ENCODE data around the genes STX16 and PRELID3B.

DNA sequence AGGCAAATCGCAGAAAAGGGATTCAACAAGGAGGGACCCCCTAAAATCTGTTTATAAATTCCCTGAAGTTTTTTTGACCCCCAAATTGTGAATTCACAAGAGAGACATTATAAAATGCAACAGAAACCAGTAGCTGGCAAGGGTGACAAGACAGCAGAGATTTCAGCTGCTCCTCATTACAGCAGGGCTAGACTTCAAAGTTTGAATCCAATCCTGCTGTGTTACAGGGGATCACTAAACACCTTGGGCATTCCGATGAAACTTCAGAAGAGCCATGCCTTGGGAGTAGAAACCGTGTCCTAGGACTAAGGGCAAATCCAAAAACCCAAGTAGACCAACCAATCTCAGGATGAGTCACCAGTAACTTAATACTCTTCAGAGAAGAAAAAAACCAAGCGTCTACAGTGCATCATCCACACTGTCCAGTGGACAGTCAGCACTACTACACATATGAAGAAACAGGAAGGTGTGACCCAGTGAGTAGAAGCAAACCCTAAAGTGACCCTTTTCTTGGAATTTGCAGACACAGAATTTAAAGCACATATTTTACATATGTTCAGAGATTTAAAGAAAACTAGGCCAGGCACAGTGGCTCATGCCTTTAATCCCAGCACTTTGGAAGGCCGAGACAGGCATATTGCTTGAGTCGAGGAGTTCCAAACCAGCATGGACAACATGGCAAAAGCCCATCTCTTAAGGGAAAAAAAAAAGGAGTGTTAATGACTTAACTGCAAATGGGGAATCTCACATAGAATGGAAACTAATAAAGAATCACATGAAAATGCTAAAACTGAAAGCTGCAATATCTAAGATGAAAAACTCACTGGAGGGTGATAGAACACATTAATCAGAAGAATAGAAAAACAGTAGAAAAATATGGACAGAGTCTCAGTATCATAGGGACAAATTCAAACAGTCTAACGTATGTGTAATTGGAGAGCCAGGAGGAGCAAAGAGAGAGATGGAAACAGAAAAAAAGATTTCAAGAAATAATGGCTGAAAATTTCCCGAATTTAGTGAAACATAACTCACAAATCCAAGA, 39.3 kb upstream of the VAPB start:
- PRO-cap, result no peak

DNA sequence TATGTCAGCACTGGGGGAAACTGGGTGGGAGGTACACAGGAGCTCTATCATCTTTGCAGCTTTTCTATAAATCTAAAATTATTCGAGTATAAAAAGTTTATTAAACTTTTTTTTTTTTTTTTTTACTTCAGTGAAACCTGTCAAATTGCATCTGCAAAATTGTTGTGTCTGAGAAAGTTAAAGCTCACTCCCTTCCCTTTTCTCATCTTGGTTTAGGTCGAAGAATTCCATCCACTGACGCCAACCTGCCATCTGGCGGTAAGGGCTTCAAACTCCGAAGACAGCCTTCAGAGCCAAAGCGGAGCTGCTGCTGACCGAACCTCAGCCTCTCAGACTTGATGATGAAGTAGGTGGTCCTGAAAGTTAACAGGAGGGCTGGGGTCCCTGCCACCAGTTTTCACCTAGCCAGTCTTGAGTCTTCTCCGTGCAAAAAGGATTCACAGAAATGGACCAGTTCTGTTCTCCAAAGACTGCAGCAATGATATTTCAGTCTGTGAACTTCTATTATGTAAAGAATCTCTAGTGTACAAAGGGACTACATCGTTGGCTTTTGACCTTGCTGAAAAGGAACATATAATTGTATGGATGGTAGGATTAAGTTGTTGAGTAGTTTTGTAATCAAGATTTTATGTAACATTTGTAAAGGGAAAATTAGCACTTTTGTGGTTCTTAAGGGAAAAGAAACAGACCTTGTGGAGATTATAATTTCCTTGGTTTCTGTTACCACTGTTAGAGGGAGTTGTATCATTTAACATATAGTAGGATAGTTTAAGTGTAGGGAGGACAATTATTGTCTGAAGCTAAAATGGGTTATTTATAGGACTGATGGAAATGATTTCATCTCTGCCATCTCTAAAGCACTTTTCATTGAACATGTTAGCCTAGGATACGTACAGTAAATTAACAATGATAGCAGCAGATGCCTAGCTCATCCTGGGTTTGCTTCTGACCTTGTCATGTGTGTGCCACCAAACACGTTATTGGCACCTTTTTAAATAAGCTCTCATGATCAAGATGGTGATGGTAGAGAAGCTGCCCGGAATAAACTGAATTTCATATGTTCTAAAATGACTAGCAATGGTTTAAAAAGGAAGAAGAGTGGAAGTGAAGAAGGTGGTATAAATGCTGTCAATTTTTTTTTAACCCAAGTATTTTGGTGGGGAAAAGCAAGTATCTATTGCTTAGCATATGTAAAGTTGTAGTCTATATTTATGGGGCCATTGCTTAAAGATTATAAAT, 29.2 kb upstream of the VAPB start:
- PRO-cap, result no peak

- PRO-cap, result no peak
Measured at GRCh38 chr20:58361009-58361768, 27.8 kb upstream of the VAPB start.

DNA sequence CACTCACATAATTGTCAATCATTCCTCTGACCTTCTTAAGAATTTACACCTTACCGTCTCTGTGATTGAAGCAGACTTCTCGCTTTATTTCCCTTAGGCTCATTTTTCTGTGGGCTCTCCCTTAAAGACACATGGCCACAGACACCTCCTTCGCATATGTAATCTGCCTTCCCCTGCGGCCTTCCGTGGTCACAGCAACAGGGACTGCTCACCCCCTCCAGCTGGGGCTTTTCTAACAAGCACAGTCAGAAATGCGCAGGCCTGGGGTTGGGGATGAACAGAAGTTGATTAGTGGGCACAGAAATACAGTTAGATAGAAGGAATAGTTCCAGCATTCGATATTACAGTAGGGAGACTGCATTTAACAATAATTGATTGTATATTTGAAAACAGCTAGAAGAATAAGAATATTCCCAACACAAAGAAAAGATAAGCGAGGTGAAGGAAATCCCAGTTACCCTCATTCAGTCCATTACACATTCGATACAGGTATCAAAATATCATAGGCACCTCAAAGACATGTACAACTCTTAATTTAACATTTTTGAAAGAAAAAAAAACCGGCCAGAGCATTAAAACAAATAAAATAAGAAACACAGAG, 22.9 kb upstream of the VAPB start:
- PRO-cap, result no peak

- PRO-cap, result no peak
Measured at GRCh38 chr20:58622808-58623162, 28.3 kb upstream of the STX16 start.

DNA sequence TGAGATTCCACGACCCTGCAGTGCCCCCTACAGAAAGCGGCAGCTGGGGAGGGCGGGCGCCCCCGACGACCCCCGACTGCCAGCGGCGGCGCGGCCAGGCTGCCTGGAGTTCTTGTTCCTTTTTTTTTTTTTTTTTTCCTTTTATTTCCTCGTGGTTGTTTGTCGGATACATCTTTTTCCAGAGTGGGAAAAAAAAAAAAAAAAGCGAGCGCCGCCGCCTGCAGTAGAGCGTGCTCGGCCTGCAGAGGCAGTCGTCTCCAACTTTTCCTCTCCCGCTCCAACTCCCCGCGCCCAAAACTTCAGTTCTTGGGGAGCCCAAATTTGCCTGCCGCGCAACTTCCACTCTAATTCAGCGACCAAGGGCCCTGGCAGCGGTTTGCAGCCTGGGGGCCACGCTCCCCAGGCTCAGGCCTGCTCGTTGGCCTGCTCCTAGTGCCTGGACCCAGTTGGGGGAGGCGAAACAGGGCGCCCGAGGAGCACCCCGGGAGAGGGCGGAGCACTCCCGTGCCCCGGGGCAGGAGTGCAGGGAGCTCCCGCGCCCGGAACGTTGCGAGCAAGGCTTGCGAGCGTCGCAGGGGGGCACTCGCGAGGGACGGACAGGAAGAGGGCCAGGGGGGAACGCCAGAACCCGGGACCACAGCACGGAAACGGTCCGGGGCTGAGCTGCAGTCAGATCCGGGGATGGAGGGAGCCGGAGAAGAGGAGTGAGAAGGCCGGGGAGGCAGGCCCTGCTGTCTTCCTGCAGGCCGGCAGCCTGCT, at the start of gene STX16:
STX16 (plus strand) TSS at position 672 of the 759 bp plus-strand sequence.
- PRO-cap, result bidirectional peak, plus-strand start at position 223 of the sequence, minus-strand start at position 114 of the sequence; bidirectional peak, plus-strand start at position 672 of the sequence, minus-strand start at position 448 of the sequence

DNA sequence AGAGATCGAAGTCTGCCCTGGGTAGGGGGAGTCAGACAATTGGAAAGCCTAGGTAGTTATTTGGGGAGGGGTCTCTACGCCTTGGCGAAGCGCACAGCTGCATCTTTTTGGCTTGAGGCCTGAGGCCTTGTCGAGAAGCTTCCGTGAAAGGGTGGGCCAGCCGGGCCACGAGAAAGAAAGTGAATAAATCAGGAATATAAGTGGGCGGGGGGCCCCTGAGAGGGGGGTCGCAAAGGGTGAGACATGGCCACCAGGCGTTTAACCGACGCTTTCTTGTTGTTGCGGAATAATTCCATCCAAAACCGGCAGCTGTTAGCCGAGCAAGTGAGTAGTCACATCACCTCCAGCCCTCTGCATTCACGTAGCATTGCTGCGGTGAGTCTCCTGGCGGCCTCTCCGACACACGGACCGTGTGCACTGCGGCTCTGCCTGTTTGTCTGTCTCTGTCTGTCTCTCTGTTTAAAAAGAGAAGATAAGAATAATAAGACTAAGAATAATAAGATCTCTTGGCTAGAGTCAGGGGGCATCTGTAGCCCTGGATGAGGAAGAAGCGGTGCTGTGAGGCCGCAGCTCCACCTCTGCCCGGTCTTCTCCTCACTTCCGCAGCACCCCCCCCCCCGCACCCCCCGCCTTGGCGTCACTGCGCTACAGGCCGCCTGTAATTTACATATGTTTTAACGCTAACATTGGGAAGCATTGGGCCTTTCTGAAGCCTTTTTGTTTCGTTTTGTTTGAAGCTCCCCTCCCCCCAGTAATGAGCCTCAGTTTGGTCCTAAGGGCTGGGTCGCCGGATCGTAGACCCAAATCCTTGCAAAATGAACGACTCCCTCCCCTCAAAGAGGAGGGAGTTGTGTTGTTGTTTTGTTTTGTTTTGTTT, 919 bp downstream of the STX16 start:
- PRO-cap, result bidirectional peak, plus-strand start at position 378 of the sequence, minus-strand start at position 353 of the sequence; bidirectional peak, plus-strand start at position 764 of the sequence, minus-strand start at position 590 of the sequence

DNA sequence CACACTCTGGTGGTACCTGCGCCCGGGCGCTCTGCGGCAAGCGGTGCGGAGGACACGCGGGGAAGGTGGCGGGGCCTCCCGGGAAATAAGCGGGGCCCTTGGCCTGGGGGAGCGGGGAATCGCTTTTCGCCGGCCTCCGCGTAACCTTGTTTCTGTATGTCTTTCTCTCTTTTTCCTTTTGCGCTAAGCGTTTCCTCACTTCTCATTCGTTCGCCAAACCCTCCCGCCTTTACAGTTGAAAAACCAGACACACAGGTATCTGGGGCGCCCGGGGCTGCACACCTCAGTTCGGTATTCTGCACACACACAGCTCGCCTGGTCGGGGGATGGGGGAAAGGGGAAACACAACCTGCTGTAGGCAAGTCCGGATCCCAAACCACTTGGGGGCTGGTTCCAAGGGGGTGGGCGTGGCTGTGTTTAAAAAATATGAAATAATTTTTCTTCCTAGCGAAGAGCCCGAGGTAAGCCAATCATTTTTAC, 35.2 kb upstream of the GNAS start:
- PRO-cap, result no peak

- PRO-cap, result no peak
Measured at GRCh38 chr20:58887057-58887323, 4.2 kb upstream of the GNAS start.

GRCh38 chr20:58893479-58894522, 2.6 kb downstream of the GNAS start:
- PRO-cap, result no peak

GRCh38 chr20:58894556-58895294, 3.5 kb downstream of the GNAS start:
- PRO-cap, result no peak

DNA sequence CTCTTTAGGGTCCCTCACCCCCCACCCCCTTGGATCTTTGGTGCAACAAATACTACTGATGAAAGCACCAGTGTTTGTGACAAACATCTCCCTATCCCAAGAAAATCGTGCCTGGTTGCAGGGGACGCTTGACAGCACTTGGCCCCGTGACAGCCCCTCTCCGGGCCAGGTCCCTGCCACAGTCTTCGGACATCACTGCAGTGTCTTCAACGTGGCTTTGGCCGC, 4.5 kb downstream of the GNAS start:
- PRO-cap, result no peak

GRCh38 chr20:58907585-58908161, 16.5 kb downstream of the GNAS start:
- PRO-cap, result bidirectional peak, plus-strand start at chr20:58908098, minus-strand start at chr20:58907820

GRCh38 chr20:58990743-58991495, 9.9 kb downstream of the NELFCD start:
- PRO-cap, result no peak

- PRO-cap, result bidirectional peak, plus-strand start at chr20:59043062, minus-strand start at chr20:59042815
Measured at GRCh38 chr20:59042527-59043258, at the start of gene PRELID3B. Gene PRELID3B (minus strand): TSS chr20:59042786.

DNA sequence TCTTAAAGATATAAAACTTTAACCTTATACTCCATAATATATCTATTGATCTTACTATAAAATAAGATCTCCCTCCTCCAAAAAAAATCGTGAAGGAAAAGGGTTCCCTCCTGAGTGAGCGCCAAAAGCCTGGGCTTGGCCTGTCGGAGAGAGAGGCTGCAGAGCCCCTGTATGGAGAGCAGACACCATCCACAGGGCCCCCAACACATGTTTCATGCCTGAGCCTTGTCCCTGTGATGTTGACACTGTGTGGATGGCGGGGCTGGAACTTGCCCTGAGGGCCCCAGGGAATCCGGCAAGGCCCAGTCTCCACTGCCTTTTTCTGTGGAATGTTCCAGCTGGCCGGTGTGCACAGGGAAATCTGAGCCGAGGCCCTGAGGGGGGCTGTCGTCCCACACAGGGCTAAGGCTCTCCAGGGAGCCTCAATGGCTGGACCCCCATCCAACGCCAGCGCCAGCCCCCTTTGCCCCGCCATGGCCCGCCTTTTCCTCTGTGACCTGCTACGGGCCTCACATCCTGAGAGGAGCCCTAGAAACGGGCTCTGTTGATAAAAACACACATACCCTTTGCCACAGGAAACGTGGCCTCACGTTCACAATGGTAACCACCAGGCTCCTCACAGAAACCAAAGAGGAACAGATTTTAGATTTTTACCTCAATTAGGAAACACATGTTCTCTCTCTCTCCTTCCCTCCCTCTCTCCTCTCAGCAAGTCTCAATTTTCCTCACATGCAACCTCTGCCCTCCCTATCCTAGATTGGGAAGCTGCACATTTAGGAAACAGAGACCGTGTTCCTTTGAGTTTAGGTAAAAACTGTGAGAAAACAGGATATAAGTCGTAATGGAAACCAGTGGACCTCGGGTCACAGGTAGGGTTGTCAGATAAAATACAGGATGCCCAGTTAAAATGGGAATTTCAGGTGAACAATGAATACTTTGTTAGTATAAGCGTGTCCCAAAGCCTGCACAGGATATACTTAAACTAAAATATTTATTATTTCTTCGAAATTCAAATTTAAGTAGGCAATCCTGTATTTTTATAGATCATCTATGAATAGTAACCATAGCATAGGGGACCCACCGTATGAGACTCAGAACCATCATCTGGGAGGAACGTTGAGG, 13.8 kb upstream of the ZNF831 start:
- PRO-cap, result bidirectional peak, plus-strand start at position 574 of the sequence, minus-strand start at position 427 of the sequence

DNA sequence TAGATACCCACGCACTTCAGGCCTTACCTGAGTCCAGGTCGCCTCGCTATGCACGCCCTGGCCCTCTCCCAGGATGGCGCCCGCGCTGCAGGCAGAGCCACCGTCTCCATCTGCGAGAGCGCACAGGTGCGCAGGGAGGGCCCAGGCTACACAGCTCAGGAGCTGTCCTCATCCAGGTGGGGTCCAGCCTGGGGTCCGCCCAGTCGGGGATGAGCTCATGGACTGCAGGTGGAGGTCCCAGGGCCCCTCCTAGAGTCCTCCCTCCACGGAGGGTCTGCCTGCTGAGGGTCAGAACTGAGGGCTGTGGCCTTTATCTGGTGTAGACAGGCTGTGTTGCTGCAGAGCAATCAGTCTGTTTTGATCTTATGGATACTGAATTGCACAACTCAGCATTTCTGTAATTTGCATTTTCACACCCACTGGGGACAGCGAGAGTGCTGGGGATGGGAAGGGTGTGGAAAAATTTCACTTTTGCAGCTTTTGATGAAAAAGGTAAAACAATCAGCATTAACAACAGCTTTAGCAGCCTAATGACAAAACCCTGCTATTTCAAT, 78.0 kb upstream of the PHACTR3 start:
- PRO-cap, result no peak

DNA sequence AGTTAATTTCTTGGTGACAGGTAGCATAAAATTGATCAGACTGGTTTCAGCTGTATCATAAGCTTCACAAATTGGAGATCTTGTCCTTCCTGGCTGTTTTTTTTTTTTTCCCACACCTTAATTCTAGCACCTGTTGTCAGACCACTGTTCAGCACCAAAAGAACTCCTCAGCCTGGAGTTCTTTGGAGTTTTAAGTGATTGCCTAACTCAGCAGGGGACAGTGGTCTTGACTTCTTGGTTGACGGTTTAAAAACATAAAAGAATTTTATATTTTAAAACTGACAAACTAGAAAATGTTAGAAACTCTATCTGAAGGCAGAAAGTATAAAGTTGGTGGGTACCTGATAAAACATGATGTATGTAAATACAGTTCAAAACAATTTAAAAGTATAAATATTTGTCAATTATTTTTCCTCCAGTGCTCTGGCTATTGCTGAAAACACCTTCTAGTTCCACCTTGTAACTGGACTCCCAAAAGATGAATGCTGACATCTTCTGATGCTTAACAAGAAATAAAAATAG, 2.5 kb downstream of the PPP1R3D start:
- PRO-cap, result no peak

DNA sequence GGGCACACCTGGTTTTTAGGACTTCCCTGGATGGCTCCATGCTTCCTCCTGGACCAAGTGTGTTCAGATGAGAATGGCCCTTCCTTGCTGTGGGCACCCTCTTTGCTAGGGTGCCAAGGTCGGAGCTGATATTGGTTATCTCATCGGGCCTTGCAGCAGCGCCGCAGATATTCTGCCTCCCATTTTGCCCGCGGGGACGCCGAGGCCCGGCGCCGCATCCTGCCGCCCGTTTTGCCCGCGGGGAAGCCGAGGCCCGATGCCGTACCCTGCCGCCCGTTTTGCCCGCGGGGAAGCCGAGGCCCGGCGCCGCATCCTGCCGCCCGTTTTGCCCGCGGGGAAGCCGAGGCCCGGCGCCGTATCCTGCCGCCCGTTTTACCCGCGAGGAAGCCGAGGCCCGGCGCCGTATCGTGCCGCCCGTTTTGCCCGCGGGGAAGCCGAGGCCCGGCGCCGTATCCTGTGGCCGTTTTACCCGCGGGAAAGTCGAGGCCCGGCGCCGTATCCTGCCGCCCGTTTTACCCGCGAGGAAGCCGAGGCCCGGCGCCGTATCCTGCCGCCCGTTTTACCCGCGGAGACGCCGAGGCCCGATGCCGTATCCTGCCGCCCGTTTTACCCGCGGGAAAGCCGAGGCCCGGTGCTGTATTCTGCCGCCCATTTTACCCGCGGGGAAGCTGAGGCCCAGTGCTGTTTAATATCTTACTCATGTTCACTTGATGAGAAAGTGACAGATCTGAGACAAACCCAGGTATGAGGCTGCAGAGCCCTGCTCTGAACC, 129.2 kb downstream of the CDH26 start:
- PRO-cap, result no peak

GRCh38 chr20:62022540-62023054, 43.1 kb downstream of the TAF4 start:
- PRO-cap, result no peak